ENCODE measurements around a stretch of chr1.

DNA sequence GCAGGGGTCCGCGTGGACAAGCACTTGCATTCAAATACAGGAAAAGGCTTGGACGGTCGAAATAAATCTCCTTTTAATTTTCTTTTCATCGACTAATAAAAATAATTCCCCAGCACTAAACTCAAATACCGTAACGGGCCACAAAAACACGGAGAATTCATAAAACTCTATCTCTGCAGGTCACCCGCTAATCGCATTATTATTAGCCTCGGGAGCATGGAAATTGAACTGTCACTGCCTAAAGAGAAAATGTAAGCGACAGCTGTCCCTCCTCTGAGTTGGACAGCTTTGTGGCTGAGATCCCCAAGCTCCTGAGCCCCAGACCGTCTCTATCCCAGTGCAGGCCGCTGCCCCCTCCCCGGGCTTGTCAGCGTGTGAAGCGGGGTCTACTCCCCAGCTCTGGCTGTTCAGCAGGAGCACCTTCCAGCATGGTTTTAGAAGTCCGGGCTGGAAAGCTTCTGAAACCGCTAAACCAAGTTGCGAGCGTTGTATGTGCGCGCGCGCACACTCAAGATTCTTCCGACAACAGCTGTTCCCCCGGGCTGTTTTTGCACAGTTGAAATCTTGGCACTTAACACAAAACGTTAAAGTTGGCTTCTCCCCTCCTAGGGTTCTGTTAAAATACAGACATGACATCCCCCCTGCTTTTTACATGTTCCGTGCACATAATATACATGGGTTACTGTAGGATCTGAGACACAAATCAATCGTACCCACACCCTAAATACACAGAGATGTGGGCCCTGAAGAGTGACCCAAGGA, 1.7 kb downstream of the TBX15 start:
- PRO-cap, 2 experiments: no peak in any of the 2 experiments

GRCh38 chr1:118987034-118987336, 1.2 kb downstream of the TBX15 start:
- PRO-cap, 2 experiments: no peak in any of the 2 experiments

DNA sequence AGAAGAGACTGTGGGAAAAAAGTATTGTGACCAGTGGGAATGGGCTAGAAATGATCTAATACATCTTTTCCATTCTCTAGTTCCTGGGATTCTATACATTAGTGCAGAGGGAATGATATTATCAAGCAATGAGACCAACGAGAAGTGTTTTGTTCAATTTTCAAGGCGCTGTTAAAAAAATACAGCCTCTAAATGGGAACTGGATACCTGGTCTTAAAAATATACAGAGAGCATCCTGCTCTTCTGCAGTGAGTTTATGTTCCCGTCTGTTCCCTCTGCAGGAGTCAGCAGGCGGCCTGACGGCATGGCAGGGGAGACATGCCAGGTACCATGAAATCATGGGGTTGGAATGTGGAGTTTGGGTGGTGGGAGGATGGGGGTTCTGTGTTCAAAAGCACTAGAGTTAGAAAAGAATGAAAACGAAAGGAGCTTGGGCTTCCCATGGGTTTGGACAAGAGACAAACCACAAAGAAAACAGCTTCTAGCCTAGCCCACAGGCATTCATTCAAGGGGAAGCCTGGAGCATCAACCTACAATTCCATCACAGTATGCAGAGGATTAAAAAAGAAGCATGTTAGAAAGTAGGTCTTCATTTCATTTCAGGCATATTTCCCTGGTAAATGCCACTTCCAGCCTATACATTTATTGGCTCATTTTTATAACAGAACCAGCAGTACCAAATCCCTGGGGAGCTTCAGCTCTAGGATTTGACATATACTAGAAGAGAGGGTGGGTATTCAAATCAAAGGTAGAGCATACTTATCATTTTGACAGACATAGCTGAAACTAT, 59.9 kb downstream of the WARS2 start:
- PRO-cap, 2 experiments: no peak in any of the 2 experiments

DNA sequence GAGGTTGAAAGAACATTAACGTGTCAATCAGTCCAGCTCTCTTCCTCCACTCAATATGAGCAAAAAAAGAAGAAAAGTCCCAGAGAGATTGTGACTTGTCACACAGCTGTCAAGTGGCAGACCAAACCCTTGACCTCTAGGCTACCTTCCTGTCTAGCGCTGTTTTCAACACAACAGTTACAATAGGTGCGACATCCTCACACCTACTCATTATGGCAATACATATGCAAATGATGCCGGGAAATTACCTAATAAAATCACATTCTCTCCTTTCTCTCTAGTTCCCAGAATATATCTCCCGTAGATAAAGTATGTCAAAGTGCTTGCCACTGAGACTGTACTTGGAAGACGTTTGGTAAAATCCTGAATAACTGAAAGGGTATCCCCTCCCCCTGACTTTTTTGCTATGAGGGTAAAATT, 988 bp downstream of the WARS2 start:
- PRO-cap, 2 experiments: no peak in any of the 2 experiments

GRCh38 chr1:119149397-119150027, 9.1 kb upstream of the WARS2 start:
- PRO-cap, 2 experiments: no peak in any of the 2 experiments

DNA sequence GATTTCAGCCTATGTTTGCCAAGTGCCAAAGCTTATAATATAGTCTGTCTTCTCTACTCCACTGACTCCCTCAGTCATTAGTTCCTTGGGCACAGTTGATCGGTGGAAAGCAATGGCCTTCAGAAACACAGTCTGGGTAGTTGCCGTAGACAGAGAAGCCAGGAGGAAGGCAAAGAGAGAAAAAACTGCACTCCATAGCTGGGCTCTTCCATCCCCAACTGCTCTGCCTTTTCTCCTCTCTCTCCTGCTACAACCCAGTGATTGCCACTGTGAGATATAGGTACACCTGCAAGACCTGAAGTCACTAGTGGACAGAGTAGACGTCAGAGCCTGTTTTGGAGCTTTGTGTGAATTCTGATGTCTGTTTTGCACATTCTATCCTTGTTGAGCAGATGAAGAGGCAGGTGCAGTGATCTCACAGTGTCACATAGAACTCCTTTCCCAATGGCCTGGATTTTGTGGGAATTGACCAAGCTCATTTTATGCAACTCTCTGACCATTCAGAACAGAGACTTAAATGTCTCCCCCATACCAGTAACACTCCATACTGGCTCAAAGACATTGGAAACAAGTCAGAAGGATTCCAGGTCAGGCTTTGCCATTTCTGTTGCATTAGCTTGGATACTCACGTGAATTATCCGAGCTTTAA, 2.2 kb downstream of the HAO2 start:
- PRO-cap, 2 experiments: no peak in any of the 2 experiments

- PRO-cap, 2 experiments: no peak in any of the 2 experiments
Measured at GRCh38 chr1:119632094-119632454, 16.0 kb downstream of the ZNF697 start.

DNA sequence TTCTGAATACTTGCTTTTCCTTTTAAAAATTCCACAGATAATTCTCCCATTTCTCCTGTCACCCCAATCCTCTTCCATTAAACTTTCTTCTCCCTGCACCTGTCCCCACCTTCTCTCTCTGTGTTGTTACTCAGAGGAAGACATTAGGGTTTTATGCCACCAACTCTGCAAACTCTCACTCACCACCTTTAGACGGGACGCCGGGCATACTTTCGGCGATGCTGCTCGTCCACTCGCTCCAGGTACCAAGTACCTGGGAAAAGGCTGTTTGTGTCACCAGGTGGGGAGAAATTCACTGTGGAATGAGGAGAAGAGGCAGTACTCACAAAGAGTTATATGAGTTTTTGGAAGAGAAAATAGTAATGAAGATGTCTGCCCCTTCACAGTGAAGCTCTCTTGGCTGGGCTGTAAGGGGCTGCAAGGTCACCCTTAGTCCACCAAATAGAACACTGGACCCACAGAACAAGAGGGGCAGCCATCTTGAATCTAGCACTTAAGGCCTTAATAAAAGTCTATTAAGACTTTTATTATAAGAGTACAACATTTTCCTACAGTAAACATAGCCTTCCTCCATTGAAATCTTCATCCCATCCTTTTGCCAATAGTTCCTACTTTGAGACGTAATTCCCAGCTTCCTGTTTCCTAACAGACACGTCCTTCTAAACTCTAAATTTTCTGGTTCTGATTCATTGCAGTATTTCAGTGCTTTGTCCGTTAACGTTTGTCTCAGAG, 17.9 kb downstream of the HMGCS2 start:
- PRO-cap, 2 experiments: no peak in any of the 2 experiments

- PRO-cap, 2 experiments: no peak in any of the 2 experiments
Measured at GRCh38 chr1:119919207-119919648, 22.9 kb upstream of the ADAM30 start.

- PRO-cap, 2 experiments: no peak in any of the 2 experiments
Measured at GRCh38 chr1:119920187-119920659, 23.9 kb upstream of the ADAM30 start.

DNA sequence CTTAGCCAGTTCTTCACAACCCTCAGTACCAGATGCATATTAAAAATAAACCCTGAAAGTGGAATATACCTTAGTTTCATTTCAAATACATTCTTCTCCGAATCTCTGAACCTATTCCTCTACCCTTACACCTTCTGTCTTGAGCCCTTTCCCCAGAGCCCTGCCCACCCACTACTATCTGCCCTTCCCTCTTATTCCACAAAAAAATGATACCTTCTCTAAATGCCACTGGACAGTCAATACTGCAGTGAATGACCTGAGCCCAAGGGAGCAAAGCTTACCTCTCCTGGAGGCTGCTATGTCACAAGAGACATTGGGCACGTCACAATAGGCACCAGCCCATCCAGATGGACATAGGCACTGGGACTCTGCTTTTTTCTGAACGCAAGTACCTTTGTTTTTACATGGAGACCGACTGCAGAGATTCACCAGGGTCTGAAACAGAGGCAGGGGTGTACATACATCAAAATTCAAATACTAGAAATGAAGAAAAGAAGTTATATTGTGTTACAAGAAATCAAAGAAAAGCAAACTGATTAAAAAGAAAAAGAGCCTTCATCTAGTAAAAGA, 41.3 kb upstream of the ADAM30 start:
- PRO-cap, 2 experiments: no peak in any of the 2 experiments

DNA sequence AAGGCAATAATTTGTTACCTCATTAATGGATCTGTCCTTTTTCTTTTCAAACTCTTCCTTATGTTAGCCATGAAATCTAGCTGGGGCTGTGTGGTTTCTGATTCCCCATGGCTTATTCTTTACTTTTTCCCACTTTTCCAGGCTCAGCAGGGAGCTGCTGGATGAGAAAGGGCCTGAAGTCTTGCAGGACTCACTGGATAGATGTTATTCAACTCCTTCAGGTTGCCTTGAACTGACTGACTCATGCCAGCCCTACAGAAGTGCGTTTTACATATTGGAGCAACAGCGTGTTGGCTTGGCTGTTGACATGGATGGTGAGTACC, 46.2 kb downstream of the NBPF8 start:
- PRO-cap, 2 experiments: no peak in any of the 2 experiments

DNA sequence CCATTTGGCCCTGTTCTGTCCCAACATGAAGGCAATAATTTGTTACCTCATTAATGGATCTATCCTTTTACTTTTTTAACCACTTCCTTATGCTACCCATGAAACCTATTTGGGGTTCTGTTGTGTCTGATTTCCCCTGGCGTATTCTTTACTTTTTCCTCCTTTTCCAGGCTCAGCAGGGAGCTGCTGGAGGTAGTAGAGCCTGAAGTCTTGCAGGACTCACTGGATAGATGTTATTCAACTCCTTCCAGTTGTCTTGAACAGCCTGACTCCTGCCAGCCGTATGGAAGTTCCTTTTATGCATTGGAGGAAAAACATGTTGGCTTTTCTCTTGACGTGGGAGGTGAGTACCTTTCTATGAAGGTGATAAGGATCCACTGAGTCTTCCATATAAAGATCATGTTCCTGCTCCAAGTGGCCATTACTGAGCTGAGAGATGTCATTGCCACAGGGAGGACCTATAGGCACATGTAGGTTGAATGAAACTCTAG, 49.4 kb downstream of the NBPF8 start:
- PRO-cap, 2 experiments: no peak in any of the 2 experiments

DNA sequence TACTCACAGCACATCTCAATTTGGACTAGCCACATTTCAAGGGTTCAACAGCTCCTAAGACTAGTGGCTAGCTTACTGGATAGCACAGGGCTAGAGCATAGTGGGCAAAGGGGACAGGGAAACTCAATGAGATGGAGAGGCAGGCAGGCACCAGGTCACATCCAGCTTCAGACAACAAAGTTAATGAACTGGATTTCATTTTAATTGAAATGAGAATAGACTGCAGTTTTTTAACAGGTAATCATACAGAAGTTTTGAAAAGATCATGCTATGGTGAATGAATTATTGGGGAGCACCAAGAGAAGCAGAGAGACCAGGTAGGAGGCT, 137.4 kb downstream of the NBPF8 start:
- PRO-cap, 2 experiments: no peak in any of the 2 experiments

DNA sequence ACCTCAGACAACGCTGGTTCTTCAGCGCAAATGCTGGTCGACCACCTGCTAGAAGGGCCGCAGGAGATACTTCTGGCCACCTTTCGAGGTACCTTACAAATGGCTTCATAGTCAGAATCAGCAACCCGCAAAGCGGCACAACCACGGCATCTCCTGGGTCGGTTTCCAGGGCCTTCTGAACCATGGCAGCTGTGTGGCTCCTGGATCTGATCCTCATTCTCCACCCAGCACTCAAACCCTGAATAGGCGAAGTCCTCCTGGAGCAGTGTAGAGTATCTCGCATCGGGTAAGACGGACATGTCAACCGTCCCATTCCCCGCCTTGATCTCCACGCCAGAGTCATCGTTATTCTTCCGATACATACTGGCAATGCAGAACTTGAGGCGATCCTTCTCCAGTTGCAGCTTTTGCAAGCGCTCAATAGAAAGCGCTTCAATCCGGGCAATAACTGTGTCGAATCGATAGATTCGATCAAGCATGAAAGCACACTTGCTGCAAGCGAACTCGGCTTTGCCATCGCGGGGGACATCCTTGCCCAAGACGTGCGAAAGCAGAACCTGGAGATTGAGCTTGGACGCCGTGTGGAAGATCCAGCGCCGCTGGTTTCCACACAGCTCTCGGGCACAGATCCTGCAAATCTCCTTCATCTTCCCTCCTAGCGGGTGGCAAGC, 142.8 kb downstream of the NBPF8 start:
- PRO-cap, 2 experiments: no peak in any of the 2 experiments

DNA sequence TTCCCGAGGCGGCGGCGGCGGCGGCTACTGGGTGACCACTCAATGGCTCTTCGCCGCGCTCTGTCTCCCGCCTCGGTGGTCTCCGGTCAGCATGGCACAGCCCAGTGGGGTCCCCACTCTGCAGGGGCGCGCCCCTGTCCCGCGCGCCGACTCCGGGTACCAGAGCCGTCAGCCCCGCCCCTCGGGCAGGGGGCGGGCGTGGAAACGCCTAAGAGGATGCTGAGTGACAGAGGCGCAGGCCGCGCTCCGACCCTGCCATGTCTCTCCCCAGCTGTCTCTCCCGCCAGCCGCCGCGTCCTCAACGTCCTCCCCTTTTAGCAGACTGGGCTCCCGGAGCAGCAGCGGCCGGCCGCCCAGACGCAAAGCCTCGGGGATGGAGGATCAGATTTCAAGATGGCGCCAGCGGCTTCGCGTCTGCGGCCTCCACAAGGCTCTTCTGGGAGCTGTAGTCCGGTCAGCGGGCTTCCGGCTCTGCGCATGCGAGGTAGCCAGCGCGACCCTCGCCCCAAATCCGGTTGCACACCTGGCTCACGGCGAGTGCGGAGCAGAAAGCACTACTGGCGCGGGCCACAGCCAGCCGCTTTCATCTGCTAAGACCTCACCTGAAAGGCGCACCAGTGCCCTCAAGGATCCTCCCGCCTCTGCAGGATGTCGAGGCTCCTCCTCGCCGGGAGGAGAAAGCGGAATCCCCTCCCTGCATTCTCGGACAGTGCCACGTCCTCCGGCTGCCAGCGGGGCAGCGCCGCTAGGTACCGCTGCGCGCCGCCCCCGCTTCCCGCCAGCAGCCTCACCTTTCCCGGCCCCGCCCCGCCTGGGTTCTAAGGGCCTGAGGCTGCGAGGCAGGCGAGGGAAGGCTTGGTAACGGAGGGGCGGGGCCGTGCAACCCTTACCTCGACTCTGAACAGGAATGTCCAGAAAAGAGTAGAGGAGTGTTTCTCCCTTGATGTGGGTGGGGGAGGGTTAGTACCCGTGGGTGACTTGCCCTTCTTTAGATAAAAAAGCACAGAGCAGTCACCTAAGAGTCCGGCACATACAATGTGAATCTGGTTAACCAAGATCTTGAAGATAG, 143.7 kb downstream of the NBPF8 start:
- PRO-cap, 2 experiments: peak in 1 of 2 experiments; most common plus-strand start position 531 of the sequence (in 1); most common minus-strand start position 154 of the sequence (in 1)

- PRO-cap, 2 experiments: no peak in any of the 2 experiments
Measured at GRCh38 chr1:120591230-120591510, 132.6 kb upstream of the NOTCH2NLR start.

DNA sequence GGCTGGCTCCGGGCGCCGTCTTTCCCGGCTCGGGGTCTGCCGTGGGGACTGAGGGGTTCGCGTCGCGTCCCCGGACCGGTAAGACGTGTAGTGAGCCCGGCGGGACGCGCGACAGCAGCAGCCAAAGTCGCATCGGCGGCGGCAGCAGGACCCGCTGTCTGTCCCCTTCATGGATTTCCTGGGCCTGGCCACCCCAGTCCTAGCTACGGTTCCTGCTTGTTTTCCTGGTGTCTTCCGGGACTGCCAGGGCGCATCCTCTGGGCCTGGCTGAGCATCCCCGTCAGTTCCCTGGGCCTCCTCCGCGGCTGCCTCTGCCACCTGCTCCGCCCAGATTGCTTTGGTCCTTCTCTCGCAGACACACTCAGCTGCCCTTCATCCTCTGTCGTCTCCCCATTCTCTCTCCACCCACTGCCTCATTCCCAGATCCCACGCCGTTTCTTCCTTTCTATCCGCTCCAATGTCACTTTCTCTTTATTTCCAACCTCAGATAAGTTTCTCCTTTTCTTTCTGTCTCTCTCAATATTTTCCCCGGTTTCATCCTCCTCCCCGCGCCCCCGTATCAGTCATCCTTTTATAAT, 22.5 kb upstream of the NOTCH2NLR start:
- PRO-cap, 2 experiments: no peak in any of the 2 experiments

- PRO-cap, 2 experiments: peak in 1 of 2 experiments; most common minus-strand start chr1:120850985 (in 1)
Measured at GRCh38 chr1:120850182-120851060, 39.1 kb upstream of the PPIAL4A start.

- PRO-cap, 2 experiments: no peak in any of the 2 experiments
Measured at GRCh38 chr1:120912903-120914035, 23.7 kb downstream of the PPIAL4A start.

Measured in Colon Carcinoma Metastatic in the Lung (tissue), 2 donors.